ENCODE results near the gene SLTM.

- PRO-cap = no peak
Measured at GRCh38 chr15:57578330-57578783, 13.3 kb upstream of the MYZAP start.

GRCh38 chr15:57580853-57581075 is 10.9 kb upstream of the MYZAP start:
- PRO-cap = no peak

DNA sequence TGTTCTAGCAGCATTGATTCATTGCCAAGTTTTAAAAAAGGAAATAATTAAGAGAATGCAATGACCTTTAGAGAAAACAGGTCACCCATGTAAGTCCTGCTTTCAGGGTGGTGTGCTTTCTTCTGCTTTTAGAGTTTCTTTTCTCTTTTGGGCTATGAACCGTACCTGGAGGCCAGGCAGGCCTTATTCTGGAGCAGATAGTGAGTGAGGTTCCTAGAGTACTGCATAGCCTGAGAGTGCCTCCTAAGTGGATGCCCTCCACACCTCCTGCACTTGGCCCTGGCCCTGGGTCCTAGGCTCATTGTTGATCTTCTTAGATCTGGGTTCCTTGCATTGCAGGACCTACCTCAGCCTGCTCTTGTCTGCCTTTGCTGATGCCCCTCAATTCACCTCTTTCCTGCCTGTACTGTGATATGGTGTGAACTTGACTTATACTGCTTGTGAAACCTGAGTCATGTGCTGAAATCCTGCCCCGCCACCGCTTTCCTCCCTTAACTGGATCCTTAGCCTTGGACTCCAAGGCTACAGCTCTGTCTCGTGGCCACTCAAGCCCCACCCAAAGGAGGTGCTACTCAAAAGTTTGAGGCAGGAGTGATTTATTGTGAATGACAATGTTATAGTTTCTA is 55.9 kb downstream of the MYZAP start:
- PRO-cap = no peak

GRCh38 chr15:57747164-57747614 is 40.7 kb downstream of the POLR2M start:
- PRO-cap = unidirectional peak, minus-strand start at chr15:57747309

DNA sequence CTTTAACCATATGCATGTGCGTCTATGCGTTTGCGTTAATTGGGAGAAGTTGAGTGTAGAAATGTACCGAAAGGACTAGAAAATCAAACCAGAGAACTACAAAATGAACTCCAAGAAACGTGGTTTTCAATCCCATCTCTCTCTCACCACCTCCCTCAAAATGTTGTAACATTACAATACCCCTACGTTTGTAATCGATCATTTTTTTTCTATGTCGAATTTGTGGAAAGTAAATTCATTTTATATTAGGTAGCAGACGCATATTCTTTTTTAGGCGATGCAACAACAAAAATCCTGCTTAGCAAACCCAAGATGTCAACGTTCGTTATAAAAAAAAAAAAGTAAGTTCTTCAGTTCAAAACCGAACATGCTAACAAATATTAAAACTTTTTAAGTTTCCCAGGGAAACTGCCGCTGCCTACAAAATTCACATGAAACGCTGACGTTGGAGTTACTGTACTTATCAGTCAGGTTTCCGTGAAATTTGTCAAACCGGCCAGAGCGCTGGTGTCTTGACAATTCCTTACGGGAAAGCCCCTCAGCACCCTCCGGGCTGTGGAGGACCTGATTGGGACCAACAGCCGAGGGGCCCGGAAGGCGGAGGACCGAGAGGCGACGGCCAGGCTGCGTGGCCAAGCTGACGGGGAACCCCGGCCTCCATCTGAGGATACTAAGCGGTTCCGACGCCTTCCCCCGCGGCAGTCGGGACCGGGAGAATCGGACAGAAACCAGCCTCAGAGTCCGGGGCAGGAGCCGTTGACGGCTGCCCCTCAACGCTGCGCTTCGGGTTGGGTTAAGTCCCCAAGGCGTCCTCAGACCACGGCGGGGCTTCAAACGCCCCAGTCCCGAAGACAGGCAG is 752 bp downstream of the ALDH1A2 start:
- PRO-cap = no peak

GRCh38 chr15:58174761-58175091 is 36.5 kb downstream of the AQP9 start:
- PRO-cap = no peak

DNA sequence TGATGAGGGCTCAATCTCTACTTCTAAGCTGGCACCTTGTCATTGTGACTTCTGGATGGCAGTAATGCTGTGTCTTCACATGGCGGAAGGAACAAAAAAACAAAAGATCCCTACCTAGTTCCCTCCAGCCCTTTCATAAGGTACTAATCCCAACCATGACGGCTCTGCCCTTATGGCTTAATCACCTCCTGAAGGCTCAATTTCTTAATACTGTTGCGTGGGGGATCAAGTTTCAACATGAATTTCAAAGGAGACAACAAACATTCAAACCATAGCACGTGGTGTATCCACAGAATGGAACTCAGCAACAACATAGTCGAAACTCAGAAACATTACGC is 120.7 kb downstream of the AQP9 start:
- PRO-cap = no peak

GRCh38 chr15:58332973-58333428 is 98.8 kb upstream of the LIPC start:
- PRO-cap = no peak

DNA sequence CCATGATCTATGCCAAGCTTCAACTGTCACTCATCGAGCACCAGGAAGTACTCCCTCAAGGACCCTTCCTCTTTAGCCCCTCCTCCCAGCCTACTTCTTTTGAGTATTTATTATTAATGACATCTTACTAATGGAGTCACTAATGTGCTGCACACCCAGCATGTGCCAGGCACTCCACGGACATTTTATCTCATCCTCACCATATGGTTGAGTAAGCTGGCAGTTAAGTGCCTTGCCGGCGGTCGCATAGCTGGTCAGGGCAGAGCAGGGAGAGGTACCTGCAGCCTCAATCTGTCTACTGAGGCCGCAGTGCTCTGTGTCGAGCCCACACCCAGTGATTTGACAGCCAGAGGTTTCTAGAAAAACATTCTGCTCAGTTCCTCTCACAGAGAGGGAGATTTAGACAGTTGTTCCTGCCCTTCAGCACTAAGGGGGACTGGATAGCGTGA is 2.5 kb downstream of the LIPC start:
- PRO-cap = no peak

- PRO-cap = no peak
Measured at GRCh38 chr15:58440799-58441469, 9.1 kb downstream of the LIPC start.

GRCh38 chr15:58459496-58460272 is 27.9 kb downstream of the LIPC start:
- PRO-cap = no peak

GRCh38 chr15:58467082-58467656 is 35.4 kb downstream of the LIPC start:
- PRO-cap = no peak

DNA sequence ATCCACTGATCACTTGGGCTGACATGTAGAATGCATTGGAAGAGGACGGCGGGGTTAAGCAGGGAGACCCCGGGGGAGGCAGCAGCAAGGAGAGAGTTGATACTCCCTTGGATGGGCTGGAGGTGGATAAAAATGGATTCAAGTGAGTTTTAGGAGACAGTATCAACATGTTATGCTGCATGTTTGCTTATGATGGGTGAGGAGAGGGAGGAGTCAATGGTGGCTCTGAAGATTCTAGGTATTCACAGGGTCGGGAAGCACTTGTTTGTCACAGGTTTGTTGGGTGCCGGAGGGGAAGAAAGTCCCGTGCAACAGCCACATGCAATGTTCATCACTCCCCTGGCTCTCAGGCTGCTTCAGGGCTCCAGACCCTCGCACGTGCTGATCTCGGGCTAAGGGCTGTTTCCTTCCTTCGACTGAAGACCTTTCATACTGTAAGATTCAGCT is 53.4 kb downstream of the LIPC start:
- PRO-cap = no peak

DNA sequence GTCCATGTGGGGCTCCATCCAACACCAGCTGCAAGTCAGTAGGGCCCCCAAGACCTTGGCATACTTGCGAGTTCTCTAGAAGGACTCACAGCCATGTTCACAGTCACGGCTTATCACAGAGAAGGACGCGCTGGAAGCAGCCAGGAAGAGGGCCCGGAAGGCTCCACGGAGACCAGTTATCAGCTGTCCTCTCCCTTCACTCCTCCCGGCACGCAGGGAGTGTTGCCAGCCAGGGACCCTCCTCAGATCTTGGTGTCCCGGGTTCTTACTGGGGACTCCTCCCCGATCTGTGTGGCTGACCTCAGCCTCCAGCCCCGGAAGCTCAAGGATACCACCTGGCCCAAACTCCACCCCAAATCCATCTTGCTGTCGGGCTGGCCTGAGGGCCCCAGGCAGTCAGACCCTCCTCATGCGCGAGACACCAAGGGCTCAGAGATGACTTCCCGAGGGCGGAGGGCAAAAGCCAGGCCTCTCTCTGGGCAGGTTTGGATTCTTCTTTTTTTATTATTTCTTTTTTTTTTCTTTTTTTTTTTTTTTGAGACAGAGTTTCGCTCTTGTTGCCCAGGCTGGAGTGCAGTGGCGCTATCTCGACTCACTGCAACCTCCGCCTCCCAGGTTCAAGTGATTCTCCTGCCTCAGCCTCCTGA is 67.9 kb downstream of the SLTM start:
- PRO-cap = bidirectional peak, plus-strand start at position 444 of the sequence, minus-strand start at position 320 of the sequence

DNA sequence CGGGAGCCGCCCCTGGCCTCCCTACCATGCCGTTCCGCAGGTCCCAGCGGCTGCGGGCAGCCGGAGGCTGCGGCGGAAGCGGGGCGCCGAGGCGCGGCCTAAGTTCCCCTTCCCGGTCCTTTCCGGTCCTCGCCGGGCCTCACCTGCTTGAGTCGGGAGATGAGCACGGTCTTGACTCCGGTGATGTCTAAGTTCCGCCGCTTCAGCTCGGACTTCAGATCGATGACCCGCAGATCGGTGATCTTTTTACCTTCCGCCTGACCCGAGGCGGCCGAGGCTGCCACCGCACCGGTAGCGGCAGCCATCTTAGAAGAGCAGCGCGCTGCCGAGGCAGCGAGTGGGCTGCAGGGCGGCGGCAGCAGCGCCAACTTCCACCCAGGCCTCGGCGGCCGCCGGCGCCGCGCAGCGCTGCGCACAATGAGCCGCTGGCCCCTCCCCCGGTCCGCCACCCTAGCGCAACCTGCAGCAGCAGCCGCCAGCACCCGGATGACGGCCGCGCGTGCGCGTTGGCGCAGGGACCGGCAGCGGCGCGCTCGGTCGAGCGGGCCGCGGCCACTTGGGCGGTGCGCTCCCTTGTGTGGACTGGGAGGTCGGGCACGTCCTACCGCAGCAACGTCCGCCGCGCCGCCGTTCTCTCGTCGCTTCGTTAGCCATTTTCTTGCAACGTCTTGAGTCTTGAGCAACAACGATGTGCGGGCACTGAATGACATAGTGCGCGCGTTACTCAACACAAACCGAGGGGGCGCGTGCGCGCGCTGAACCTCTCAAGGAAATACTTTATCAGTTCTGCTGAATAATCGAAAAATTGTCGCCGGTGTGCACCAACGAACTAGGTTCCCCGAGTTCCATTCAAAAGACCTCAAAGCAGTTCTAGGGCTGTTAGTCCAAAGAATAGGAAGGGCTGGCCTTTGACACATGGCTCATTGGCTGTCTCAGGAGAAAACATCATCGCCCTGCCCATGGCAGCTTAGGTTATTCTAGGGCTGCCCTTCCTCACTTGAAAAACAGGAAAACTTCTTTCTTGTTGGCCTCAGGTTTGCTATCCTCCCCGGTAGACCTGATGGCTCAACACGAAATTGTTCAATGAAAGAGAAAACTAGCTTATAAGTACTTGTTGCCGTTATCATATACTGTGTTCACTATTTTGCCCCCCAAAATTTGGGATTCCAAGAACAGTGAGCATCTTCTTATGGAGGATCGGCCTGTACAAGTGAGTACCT is at the start of gene SLTM:
Gene SLTM, minus strand, starts transcription at position 419 of the 1,220 bp plus-strand sequence.
- PRO-cap = bidirectional peak, plus-strand start at position 555 of the sequence, minus-strand start at position 419 of the sequence; unidirectional peak, minus-strand start at position 858 of the sequence

GRCh38 chr15:59089236-59089895 is 15.6 kb upstream of the CCNB2 start:
- PRO-cap = no peak

- PRO-cap = no peak
Measured at GRCh38 chr15:59124237-59124801, 19.4 kb downstream of the CCNB2 start.

- PRO-cap = no peak
Measured at GRCh38 chr15:59191733-59192239, 14.9 kb upstream of the LDHAL6B start.

GRCh38 chr15:59260117-59260601 is 53.5 kb downstream of the LDHAL6B start:
- PRO-cap = no peak

GRCh38 chr15:59273185-59273786 is 66.6 kb downstream of the LDHAL6B start:
- PRO-cap = unidirectional peak, plus-strand start at chr15:59273538

Measured in jejunum (tissue), 1 donor.